Cardiac septum (tissue), 1 donor: ENCODE results near the gene RIMS1.

GRCh38 chr6:71419341-71420039, 130.9 kb downstream of the OGFRL1 start:
- PRO-cap = no peak

GRCh38 chr6:71886196-71887476, at the start of gene RIMS1:
Gene RIMS1 (plus strand): TSS chr6:71886550.
- PRO-cap = no peak

GRCh38 chr6:72217967-72218479, 331.7 kb downstream of the RIMS1 start:
- PRO-cap = no peak

GRCh38 chr6:72560426-72561235, 61.2 kb upstream of the KCNQ5 start:
- PRO-cap = no peak

DNA sequence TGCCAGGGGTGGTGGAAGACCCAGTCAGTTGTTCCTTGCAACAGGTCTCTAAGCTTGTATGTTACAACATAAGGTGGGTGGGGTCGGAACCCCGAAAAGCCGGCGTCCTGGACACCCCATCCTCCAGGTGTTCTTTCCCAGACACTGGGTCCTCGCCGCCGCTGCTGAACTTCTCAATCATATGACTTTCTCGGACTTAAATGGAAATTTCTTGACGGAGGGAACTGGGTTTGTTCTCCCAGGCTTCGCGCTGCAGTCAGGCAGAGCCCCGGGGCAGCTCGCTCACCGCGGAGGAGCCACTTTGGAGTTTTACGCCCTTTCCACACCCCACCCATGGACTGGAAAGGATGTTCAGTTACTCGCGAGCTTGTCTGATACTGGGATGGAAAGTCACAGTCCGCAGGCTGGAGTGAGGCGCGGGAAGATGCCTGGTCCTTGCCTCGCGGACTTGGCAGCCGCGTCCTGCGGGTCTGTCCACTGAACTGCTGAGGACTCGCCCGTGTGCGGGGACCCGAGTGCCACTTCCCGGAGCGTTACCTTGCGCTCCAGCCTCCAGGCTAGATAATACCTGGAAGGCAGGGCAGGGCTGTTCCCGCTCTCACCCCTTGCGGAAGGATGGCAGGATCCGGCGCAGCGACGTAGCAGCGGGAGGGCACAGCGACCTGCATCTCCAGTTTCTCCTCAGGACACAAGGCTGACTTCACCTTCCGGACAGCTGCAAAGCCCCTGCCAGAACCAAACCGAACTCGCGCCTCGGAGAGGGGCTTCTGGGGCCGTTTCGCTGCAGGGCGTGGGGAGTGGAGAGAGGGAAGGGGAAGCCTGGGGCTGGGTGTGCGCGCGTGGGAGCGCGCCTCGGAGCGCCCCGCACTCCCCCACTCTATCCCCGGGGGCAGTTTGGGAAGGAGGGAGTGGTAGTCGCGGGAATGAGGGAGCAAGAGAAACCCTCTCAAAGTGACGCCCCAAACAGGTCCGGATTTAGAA, 605 bp upstream of the KCNQ5 start:
- PRO-cap = no peak

GRCh38 chr6:72861981-72862703, 240.3 kb downstream of the KCNQ5 start:
- PRO-cap = no peak

- PRO-cap = no peak
Measured at GRCh38 chr6:73513943-73514222, 6.9 kb downstream of the EEF1A1 start.

DNA sequence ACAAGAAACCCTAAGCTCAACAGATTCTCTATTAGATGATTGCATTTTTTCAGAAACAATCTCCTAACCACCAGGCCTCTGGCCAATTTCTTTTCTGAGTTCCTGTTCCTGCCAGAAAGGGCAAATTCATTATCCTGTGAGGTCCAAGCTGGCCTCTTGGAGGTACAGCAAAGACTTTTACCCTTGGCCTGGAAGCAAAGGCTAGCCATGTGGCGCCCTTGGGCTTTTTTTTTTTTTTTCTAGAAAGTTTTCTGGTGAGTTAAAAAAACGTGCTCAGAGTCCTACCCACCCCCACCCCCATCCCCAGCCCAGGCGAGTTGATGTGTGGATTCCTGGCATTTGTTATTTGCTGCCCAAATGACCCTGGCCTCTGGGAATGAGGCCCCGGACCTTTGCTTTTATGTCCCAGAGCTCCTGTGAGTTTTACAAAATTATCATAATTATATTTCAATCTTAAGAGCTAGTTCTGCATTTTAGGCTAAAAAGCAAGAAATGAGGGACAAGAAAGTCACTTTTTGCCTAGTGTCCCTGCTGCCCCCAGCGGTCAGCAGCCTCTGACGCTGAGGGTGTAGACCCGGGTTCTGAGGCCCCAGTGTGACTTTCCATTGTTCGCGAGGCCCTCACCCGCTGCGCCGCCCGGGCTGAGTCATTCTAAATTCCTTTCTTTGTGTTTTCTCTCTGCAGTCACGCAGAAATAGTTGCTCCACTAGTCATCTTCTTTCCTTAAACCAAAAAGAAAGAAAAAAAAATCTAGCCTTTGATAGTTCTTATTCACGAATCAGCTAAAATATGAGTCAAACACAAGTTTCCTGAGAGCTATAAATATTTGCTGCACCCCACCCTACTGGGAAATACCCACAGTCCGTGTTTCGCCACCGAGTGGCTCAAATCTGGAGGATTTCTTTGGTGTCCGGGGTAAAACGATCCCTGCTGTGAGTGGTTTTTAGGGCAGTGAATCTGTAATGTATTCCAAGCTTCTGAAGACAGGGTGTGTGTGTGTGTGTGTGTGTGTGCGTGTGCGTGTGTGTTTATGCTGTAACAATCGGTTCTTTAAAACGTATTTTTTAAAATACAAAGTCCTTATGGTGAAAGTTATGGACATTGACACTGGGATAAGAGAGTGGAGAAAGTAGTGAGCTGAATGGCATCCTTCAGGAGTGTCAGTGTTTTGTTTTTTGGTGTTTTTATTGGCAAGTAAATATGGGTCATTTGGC, 59.4 kb upstream of the EEF1A1 start:
- PRO-cap = bidirectional peak, plus-strand start at position 887 of the sequence, minus-strand start at position 791 of the sequence

DNA sequence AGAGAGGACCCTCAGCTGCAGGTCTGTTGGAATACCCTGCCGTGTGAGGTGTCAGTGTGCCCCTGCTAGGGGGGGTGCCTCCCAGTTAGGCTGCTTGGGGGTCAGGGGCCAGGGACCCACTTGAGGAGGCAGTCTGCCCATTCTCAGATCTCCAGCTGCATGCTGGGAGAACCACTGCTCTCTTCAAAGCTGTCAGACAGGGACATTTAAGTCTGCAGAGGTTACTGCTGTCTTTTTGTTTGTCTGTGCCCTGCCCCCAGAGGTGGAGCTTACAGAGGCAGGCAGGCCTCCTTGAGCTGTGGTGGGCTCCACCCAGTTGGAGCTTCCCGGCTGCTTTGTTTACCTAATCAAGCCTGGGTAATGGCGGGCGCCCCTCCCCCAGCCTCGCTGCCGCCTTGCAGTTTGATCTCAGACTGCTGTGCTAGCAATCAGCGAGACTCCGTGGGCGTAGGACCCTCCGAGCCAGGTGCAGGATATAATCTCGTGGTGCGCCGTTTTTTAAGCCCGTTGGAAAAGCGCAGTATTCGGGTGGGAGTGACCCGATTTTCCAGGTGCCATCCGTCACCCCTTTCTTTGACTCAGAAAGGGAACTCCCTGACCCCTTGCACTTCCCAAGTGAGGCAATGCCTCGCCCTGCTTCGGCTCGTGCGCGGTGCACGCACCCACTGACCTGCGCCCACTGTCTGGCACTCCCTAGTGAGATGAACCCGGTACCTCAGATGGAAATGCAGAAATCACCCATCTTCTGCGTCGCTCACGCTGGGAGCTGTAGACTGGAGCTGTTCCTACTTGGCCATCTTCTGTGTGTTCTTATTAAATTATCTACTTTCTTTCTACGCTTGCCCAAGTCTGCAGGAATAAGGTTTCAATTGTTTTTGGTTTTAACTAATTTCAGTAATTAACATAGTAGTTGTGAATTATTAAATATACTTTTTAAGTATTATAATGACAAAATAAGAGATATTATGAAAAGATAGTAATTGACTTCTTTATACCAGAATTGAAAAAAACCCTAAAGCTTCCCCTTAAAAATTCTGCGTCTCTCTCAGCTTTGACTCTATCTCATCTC, 145.0 kb downstream of the CD109 start:
- PRO-cap = no peak

- PRO-cap = no peak
Measured at GRCh38 chr6:75278372-75278891, 6.2 kb downstream of the TMEM30A start.

DNA sequence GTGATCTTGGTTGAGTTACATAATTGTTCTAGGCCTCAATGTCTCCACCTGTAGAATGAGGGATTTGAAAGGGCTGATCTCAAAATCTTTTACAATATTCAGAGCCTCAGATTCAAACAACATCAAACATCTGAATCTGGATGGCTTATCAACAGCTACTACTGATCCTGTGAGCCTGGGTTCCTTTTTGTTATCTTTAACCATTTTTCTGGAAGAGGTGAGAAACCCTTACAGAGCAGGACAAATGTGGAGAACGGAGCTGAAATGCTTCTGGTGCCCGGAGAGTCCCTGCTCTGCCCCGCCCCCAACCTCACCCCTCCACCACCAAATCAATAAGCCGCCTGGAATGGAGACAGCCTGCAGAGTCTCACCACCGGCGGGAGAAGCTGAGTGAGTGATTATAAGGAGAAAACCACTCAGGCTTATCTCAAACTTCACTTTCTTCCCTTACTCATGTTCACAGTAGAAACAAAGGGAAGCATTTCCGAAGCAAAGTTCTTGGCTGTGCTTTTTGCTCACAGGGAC, 64.5 kb upstream of the TMEM30A start:
- PRO-cap = no peak

DNA sequence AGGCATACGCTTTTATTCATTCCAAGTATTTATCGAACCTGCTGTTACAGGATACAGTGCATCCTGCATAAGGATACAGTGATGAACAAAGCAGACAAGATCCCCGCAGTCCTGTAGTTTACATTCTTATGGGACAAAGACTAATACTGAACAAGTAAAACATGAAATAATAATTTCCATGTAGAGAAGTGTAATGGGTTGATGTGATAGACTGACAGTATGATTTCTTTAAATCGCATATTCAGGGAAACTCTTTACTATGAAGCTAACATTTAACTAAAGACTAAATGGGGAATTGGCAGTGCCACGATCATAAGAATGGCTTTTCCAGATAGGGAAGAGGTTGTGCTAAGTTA, 40.4 kb downstream of the SENP6 start:
- PRO-cap = no peak

DNA sequence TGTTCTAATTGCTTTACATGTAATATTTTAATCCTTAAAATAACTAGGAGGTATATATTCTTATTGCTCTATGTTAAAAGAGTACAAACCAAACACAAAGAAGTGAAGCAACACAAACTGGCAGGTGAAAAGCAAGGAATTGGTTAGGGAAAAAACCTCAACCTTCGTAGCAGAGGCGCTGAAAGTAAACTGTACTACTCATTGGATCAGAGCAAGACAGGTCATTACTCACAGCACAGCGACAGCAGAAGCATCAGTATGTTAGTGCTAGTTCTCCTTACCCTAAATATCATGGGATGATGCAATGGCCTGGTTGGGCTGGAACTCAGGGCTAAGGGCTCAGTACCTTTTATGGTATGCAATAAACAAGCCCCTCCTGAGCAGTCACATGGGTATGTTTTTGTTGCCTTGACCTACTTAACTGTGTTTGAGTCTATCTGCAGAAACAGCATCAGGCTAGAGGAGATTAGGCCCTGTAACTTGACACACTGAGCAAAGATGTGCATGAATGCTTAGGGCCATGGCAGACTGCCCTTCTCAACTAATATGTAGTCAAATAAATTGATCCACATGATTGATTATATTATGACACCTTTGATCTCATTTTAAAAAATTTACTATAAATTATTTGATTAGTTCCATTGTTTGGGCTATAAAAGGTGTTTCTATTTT, 369.4 kb upstream of the IMPG1 start:
- PRO-cap = no peak

DNA sequence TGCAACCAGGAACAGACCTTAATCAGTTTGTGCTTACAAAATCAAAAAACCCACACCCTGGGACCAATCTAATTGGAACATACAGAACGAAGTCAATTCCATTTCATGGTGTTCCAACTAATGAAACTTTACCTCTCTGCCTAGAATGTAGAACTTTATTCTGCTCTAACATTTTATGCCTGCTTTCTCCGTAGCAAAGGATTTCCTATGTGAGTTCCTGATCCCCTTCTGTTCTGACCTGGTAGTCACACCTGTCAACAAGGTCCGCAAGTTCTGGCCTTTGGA, 390.3 kb downstream of the HTR1B start:
- PRO-cap = no peak

DNA sequence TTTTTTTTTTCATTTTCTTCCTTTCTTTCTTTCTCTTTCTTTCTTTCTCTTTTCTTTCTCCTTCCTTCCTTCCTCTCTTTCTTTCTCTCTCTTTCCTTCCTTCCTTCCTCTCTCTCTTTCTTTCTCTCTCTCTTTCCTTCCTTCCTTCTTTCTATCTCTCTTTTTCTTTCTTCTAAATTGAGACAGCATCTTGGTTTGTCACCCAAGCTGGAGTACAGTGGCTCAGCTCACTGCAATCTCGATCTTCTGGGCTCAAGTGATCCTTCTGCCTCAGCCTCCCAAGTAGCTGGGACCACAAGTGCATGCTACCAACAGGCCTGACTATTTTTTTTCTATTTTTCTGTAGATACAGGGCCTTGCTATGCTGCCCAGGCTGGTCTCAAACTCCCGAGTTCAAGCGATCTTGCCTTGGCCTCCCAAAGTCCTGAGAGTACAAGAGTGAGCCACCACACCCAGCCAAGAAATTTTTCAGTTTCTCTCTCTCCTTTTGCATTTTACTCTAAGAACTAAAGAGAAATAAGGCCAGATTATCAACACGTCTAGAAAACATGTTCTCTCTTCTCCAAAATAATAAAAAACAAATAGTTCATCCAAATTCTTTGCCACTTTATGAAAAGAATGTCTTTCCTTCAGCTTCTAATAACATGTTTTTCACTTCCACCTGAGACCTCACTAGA, 204.4 kb downstream of the HTR1B start:
- PRO-cap = no peak

DNA sequence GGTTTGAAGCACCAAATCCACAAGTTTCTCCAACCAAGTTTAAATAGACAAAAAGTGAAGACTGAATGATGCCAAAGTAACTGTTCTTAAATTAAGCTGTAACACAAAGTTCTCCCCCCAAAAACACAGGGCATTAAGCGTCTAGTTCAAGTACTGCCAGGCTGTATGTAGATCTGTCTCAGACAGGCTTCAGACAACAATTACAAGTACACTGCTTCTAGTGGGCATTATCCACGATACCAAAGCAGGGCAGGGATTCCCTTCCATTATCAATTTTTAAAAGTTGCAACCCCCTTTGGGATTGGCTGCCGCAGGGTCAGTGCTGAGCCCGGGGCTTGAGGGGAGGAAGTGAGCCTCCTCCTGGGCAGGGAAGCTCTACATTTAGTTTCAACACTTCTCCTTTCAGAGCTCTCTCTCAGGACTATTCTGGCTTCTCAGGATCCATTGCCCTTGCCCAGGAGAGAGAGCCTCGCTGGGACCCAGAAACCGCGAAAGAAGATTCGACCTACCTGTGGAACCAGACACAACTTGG, 1.6 kb downstream of the HTR1B start:
- PRO-cap = no peak

GRCh38 chr6:78956159-78957207, 89.1 kb downstream of the IRAK1BP1 start:
- PRO-cap = no peak

DNA sequence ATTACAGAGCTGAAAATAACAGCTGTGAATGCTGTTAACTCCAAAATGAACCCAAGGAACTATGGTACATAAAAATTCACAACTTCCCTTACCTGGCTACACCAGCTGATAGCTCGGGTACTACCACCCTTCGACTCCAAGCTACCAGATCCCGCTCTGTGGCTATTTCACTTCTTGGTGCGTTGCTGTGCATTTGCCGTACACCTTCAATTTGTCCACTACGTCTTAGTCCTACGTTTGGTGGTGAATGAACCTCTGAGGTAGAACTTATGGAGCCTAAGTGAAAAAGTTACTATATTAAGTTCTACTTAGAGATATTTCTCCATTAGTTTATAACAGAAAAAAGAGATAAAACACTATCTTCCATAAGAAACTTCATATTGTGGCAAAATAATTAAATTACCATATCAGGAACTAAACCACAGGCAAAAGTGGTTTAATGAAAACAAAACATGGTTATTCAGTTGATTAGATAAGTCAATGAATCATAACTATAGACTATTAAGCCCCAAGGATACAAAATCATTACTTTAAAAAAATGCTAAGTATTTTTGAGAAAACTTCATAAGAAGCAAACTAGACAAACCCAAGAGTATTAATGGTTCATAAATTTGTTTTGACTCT, 80.6 kb downstream of the PHIP start:
- PRO-cap = no peak

- PRO-cap = no peak
Measured at GRCh38 chr6:79171083-79171282, 92.9 kb upstream of the PHIP start.

- PRO-cap = no peak
Measured at GRCh38 chr6:80020370-80020795, 15.9 kb downstream of the TTK start.